Cardiac atrium fibroblast (primary cell): ENCODE data around the genes USP47 and DKK3.

- RAMPAGE, long total RNA: no peak
These were observed 41.1 kb downstream of the RNF141 start for GRCh38 chr11:10499750-10500416.

DNA sequence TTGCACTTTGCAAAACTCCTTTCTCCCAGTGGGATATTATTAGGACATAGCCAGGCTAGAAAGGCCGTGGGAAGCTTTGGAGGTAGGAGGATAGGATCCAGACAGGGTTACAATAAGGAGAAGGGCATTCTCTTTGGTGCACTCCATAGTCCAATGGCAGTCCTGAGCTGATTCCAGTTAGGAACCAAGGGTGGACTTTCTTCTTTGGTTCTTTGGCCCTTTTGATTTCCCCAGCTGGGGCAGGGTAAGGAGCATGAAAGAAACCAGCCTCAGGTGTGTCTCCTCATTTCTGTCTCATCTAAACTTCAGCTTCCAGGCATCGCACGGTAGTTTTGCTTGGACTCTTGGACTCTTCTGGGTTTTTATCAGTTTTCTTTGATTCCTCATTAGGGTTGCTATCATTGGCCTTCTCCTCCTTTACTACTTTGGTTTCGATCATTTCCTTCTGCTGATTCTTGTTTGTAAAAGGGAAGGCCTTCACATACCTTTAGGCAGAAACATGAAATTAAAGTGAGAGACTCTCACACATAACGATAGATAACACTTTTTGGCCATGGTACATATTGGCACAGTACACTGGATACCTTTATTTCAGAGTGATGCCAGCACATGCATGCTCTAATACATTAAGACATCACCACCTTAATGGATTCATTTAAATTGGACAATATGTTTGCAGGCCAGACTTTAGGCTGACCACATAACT lies 9.5 kb downstream of the LYVE1 start:
- RAMPAGE, long total RNA: no peak

DNA sequence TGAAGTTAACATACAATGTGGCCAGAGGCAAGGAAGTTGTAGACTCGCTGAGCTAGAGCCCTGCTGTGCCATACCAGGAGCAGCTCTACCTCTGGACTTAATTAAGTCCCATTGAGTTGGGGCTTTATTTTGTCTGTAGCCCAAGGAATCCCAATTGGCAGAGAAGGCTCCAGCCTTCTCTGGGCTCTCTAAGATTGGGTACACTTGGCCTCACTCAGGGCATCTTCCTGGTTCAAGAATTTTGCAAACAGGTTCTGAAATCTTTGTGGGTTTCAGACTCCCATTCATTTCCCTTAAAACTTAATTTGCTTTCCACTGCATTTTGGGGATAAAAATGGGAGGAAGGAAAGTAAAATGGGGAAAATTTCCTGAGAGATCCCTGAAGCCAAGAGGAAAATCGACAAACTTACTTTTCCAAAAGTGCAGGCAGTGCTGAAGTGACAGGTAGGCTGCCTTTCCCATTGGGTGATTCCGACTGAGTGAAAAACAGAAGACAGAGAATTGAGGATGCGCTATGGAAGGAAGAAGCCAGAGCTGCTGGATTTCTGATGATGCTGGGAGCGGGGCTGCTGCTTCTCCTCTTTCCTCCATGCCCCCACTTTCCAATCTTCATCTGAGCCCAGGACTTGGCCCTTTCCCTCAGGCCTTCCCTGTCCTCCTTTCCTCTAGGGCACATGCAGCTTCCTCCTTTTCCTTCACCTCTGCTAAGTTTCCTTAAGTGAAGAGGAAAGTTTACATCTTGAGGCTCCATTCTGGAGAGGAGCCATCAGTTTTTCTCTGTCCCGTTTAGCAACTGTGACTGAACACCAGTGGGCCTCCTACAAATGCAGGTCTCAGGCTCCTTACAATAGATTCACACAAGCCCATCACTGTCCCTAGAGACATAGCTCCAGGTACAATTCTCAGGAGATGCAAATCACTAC lies 22.9 kb upstream of the LYVE1 start:
- RAMPAGE, long total RNA: no peak

GRCh38 chr11:10592398-10592692 lies 23.9 kb upstream of the LYVE1 start:
- RAMPAGE, long total RNA: no peak

- RAMPAGE, long total RNA: no peak
These were observed 31.1 kb upstream of the LYVE1 start for GRCh38 chr11:10599365-10600107.

DNA sequence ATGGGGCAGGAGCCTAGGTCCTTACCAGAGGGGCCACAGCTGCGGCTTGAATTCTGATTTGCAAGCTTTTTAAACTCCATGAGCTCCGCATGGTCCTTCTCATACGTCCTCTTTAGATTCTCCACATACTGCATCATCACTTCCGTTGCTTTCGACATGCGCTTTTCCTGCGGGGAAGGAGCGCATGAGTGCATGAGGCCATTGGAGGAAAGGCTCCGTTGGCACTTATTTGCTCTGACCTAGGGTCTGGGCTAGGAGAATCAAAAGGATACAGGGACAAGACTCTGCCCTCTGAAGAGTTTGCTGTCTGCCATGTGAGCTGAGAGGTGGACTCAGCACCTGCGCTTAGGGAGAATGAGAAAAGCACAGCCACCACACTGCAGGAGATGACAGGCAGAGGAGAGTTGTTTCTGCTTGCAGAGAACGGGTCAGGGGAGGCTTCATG lies 32.5 kb upstream of the LYVE1 start:
- RAMPAGE, long total RNA: no peak

DNA sequence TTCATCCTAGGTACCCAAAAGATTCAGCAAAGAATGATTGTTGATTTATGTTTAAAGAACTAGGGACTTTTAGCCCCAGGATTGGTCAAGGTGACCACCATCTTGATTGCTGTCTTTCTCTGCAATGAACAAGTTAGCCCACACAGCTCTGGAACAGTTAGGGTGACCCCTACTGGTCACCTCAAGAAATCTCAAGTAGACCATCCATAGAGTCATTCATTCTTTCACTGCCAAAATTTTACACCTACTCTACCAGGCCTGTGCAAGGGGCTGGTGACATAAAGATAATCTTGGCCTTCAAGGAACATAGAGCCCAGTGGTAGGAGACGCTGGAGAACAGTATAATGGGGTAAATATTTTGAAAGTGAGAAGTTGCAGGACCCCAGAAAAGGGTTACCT lies 39.3 kb downstream of the IRAG1 start:
- RAMPAGE, long total RNA: no peak

- RAMPAGE, long total RNA: no peak
These were observed 10.5 kb downstream of the EIF4G2 start for GRCh38 chr11:10797966-10798851.

- RAMPAGE, long total RNA: no peak
These were observed 53.9 kb upstream of the ZBED5 start for GRCh38 chr11:10911485-10912388.

DNA sequence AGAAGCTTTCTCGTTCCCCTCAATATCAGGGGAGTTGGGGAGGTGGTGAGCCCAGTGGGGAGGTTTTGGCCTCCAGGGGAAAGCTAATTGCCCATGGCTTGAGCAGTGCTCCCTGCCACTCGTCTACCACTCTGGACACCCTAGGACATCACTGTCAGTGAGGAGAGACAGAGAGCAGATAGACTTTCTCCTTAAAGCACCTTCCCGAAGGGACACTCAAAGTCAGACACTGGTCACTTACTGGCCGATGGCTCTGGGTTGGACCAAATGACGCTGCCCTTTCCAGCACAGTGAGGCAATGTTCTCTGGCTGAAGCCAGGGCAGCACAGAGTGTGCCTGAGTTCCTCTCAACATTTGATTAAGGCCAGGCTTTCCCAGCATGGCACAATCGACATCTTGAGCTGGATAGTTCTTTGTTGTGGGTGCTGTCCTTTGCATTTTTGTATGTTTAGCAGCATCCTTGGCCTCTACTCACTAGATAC lies 206.3 kb downstream of the CSNK2A3 start:
- RAMPAGE, long total RNA: no peak

DNA sequence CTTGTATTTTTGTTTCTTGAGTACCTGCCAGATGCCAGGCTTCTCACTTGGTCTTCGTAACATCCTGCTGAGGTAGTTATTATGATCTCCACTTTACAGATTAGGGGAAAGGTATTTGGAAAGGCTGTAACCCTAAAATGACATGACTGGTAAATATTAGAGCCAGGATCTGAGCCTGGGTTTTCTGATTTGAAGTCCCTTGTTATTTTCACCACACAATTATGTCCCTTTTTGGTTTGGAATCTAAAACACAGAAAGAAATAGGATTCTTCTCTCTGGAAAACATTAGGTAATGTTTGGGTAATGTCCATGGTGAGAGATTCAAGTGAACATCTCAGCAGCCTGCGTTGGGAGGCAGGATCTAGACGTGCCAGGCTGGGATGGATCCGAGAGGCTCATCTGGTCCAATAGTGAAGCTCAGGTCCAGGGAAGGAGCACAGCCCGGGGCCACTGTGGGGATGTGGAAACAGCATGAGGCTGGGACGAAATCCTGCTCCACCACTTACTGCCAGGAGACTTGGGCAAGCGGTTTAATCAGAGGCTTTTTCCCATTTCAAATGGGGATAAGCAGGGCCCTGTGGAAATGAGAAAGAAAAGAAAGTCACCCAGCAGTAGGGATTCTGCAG lies 109.9 kb downstream of the CSNK2A3 start:
- RAMPAGE, long total RNA: no peak

- RAMPAGE, long total RNA: no peak
These were observed 100.4 kb downstream of the GALNT18 start for GRCh38 chr11:11521080-11522062.

DNA sequence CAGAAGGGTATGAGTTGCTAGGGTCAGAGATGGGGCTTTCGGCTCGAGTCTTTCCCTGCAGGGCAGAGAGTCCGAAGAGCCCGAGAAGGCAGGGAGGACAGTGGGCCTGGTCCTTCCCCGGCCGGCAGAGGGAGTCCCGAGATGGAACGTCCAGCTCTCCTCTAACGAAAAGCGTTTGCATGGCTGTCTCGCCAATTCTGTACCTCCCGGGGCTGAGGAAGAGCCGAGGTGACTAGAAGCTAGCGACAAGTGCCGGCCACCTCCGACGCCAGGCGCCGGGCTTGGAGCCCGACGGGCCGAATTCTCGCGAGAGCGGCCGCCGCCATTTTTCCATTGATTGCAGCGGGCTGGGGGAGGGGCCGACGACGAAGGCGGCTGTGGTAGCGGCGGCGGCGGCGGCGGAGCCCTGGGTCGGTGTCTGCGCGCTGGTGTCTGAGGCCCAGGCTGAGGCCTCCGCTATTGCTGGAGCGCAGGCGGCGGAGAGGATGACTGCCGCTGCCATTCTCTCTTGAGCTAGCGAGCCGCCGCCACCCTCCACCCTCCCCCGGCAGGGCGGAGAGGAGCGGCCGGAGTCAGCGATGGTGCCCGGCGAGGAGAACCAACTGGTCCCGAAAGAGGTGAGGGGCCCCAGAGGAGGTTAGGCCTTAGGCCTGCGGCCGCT lies at the start of gene USP47:
TSS of gene USP47 (plus strand) at position 365 of the 661 bp plus-strand sequence.
- RAMPAGE, long total RNA: start-site peak on the plus strand centred at position 380 of the sequence, 70 bp wide, 260 and 75 reads in 2 replicates

GRCh38 chr11:11842269-11842950 lies 638 bp downstream of the USP47 start:
- RAMPAGE, long total RNA: no peak

- RAMPAGE, long total RNA: no peak
These were observed 1.5 kb downstream of the USP47 start for GRCh38 chr11:11843168-11843748.

GRCh38 chr11:12007639-12008820 lies at the start of gene DKK3:
DKK3 (minus strand) TSS chr11:12008626.
- RAMPAGE, long total RNA: no peak

DNA sequence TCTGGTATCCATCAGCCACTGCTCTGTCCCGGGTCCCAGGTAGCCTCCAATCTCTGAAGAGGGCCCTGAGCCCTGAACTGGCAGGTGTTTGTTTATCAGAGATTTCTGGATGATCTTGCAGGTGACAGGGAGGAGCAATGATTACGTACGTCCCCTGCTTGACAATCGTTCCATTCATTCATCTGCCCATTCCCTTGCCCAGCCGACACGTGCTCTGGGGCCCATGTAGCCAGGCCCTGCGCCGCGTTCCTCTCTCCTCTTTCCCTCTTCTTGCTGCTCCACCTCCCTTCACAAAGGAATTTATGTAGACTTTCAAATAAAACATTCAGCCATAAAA lies 41.1 kb upstream of the MICAL2 start:
- RAMPAGE, long total RNA: no peak

DNA sequence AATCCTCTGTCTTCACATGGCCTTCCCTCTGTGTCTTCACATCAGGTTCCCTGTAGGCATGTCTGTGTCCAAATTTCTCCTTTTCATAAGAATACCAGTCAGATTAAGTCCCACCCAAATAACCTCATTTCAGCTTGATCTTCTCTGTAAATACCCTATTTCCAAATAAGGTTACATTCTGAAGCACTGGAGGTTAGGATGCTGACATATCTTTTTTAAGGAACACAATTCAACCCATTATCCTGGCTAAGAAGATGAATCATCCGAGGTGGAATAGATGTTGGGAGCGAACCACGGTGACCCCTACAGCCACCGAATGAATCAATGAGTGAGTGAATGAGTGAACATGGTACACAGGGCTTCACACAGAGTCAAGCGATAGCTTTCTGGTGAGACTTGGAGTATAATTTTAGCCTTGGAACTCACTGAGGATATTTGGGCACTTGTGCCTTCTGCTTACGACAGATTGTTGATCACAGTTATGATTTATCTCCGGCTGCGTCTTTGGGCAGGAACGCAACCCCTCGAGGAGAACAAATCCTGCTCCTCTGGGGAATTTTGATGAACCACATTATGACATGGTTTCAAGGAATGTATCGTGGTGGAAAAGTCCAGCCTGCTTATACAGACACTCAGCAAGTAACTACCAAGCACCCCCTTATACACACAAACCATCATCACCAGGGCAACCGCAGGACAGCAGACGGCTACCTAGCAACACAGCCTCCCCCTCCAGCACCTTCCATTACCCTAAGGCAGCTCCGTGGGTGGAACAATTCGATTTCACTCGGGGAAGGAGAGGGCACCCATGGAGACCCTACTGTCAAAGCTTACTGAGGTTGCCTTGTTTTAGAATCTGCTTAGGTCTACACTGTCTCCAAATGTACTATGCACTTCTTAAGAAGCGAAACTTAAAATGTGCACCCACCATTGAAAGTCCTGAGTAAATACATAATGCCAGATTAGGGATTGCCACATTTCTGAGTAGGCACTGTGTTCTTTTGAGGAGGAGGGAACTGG lies 34.0 kb upstream of the MICAL2 start:
- RAMPAGE, long total RNA: no peak

DNA sequence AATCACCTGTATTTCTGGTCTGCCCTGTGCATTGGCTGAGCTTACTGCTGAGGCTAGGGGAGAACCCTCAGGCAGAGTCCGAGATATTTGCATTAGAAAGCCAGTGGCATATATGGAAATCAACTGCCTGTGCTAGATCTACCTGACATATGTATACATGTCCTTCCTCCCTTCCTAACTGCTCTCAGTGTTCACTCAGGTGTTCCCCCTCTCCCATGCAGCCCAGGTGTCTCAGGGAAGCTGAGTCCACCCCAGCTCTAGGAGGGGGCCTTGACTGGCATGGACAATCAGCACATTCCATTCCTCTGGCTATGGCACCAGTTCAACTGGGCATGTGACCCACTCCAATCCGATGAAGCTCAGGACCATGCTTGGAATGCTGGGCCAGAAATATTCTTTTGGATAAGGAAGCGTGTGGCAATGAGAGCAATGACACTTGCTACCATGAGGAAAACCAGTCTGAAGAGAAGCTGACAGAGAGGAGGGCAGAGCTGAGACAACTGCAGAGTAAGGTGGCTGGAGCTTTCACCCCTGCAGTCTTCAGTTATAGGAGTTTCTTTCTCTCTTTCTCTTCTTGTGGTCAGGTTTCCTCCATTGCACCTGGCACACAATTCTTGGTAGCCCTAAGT lies 6.6 kb upstream of the MICAL2 start:
- RAMPAGE, long total RNA: no peak

DNA sequence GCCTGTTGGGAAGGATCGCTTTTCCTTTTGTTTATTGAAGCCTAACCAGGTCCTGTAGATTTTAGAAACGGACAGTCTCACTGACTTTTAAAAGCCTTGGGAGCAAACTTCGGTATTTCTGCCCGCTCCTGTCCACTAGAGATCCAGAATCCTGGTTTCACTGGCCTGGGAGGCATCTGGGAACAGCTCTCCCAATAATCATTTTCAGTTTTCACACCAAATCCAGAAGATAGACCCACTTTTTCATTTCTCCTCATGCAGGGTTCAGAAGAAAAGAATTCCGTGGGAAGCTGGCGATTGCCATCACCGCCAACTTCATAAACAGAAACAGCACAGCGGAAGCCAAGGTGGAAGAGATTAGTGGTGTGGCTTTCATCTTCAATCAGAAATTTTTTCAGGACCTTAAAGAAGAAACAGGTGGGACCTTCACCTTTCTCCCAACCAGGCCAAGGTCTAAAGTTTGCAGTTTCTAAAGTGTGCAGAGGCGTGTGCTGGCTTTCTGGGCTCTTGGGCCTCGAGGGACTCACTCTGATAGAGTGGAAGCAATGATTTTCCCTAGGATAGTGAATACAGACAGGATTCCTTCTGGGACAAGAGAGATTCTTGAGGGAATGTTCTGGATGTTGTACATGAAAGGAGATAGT lies 102.7 kb downstream of the MICAL2 start:
- RAMPAGE, long total RNA: no peak